Cardiac fibroblast (primary cell): ENCODE data around the genes PMF1, TMEM79, NAXE and HAPLN2.

GRCh38 chr1:156090194-156090614 is 7.9 kb upstream of the MEX3A start:
- RRBS = no CpG with 5 or more reads among the region's 2 CpGs

- RRBS = no CpG with 5 or more reads among the region's 1 CpG
These were observed 18.0 kb downstream of the LMNA start for GRCh38 chr1:156132563-156132869.

DNA sequence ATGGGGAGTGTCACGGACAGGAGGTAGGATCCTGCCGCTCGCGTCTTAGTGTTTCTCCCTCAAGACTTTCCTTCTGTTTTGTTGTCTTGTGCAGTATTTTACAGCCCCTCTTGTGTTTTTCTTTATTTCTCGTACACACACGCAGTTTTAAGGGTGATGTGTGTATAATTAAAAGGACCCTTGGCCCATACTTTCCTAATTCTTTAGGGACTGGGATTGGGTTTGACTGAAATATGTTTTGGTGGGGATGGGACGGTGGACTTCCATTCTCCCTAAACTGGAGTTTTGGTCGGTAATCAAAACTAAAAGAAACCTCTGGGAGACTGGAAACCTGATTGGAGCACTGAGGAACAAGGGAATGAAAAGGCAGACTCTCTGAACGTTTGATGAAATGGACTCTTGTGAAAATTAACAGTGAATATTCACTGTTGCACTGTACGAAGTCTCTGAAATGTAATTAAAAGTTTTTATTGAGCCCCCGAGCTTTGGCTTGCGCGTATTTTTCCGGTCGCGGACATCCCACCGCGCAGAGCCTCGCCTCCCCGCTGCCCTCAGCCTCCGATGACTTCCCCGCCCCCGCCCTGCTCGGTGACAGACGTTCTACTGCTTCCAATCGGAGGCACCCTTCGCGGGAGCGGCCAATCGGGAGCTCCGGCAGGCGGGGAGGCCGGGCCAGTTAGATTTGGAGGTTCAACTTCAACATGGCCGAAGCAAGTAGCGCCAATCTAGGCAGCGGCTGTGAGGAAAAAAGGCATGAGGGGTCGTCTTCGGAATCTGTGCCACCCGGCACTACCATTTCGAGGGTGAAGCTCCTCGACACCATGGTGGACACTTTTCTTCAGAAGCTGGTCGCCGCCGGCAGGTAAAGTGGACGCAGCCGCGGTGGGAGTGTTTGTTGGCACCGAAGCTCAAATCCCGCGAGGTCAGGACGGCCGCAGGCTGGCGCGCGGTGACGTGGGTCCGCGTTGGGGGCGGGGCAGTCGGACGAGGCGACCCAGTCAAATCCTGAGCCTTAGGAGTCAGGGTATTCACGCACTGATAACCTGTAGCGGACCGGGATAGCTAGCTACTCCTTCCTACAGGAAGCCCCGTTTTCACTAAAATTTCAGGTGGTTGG is at the start of gene PMF1:
TSS of gene PMF1 (plus strand) at position 693 of the 1,117 bp plus-strand sequence.
- RRBS = under 1% methylated on average over 6 of the region's 66 CpGs

DNA sequence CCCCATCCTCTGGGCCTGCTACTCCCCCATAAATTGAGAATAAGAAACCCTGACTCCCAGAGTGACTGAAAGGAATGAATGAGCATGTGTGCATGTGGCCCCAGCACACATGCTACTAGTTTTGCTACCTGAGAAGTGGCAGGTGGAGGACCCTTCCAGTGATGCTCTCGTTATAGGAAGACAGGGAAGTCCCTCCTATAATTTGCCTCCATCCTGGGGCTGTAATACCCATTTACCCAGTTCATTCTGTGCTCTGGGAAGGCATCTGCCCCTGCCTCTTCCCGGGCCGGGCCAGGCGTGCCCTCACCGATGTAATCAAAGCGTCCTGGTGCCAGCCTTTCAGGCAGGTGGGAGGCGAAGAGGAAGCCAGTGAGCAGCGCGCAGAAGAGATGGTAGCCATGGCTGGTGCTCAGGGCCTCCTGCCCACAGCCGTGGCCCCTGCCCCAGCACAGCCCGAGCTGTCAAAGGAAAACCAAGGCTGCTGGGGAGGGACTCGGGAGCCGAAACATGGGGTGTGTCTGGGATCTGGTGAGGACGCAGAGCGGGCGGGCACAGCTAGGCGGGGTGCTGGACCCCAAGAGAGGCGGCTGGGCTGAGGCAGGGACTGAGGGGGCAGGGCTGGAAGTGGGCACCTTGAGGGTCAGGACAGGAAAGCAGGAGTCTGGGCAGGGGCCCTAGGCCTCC is 2.6 kb downstream of the BGLAP start:
- RRBS = no CpG with 5 or more reads among the region's 18 CpGs

DNA sequence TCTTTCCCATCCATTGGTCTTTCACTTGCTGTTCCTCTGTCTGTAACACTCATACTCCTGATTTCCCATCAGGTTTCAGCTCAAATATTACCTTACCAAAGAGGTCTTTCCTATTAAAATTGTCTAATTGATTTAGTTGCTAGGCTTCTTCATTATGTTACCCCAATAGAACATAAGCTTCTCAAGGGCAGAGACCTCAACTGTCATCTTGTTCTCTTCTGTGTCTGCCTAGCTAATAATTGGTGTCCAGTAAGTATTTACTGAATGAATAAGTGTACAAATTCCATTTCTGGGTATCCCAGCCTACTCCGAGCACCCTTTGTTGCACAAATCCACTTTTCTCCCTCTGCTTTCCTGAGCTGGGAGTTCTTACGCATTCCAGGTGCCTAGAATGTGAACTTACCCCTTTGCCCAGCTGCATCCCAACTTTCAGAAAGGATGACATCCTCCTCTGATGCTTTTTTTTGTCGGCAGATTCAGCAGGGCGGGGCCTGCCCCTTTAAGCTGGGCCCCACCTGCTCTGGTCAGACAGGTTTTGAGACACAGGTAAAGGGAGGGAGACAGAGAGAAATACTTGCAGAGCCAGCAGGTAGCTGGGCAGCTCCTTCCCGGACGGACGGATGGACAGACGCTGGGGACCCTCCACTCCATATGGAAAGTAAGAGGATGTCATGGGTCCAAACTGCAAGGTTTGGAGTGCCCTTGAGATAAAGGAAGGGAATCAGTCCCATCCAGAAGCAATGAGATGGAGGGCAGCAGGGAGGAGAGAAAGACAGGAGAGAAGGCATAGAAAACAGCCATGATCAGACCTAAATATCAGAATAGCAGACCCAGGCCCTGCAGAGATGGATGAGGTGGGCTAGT is at the start of gene TMEM79:
TSS of gene TMEM79 (plus strand) at position 577 of the 864 bp plus-strand sequence.
- RRBS = no CpG with 5 or more reads among the region's 8 CpGs

- RRBS = 4% methylated on average over 7 of the region's 32 CpGs
These were observed 51.3 kb downstream of the RHBG start for GRCh38 chr1:156420268-156420676.

- RRBS = no CpG with 5 or more reads among the region's 8 CpGs
These were observed 35.2 kb downstream of the MEF2D start for GRCh38 chr1:156465296-156465942.

GRCh38 chr1:156488961-156490078 is 11.3 kb downstream of the MEF2D start:
- RRBS = no CpG with 5 or more reads among the region's 14 CpGs

- RRBS = no CpG with 5 or more reads among the region's 4 CpGs
These were observed 23.9 kb upstream of the MEF2D start for GRCh38 chr1:156524252-156525099.

- RRBS = 2% methylated on average over 12 of the region's 70 CpGs
These were observed at the start of gene NAXE for GRCh38 chr1:156591501-156592540. NAXE (plus strand) TSS chr1:156591776.

DNA sequence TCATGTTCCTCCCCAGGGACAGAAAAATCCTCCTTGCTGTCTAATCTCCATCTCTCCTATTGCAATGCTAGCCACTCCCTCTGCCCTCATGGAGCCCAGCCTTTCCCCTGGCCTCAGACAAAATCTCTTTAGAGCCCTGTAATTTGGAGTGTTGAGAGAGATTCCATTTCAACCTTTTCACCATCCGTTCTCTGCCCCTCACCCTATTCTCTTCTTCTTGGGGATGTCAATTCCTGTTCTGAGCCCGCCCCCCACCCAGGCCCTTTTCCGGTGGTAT is 306 bp upstream of the HAPLN2 start:
- RRBS = no CpG with 5 or more reads among the region's 3 CpGs

GRCh38 chr1:156619248-156619707 is at the start of gene HAPLN2:
HAPLN2 (plus strand) TSS chr1:156619415.
- RRBS = no CpG with 5 or more reads among the region's 7 CpGs

DNA sequence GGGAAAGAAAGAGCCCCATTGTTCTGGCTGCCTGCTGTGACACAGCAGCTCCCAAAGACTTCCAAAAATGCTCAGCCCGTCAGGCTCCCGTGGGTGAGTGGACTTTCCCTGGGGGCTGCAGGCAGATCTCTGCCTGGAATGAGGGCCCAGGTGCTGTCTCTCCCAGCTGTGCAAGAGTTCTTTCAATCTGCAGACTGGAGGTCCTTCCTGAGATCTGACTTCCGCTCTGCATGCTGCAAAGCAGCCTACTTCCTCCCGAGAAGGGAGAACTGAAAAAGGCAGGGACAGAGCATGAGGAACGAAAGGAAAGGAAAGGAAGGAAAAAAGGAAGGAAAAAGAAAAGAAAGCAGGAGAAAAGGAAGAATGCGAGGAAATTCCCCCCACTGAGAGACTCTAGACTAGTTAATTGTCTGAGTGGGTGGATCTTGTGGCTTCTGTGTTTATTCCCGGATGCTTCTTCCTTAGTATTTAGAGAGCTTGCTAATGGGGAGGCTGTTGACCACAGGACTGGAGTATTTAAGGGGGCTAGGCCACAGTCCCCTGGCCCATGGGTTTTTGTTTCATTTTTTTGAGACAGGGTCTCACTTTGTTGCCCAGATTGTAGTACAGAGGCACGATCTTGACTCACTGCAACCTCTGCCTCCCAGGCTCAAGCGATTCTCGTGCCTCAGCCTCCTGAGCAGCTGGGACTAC is 15.0 kb downstream of the NES start:
- RRBS = no CpG with 5 or more reads among the region's 10 CpGs

- RRBS = no CpG with 5 or more reads among the region's 7 CpGs
These were observed 4.0 kb downstream of the NES start for GRCh38 chr1:156673217-156673642.

GRCh38 chr1:156703225-156704191 is 1.9 kb downstream of the CRABP2 start:
- RRBS = no CpG with 5 or more reads among the region's 10 CpGs

GRCh38 chr1:156706315-156707410 is 1.3 kb upstream of the CRABP2 start:
- RRBS = 2% methylated on average over 6 of the region's 50 CpGs

DNA sequence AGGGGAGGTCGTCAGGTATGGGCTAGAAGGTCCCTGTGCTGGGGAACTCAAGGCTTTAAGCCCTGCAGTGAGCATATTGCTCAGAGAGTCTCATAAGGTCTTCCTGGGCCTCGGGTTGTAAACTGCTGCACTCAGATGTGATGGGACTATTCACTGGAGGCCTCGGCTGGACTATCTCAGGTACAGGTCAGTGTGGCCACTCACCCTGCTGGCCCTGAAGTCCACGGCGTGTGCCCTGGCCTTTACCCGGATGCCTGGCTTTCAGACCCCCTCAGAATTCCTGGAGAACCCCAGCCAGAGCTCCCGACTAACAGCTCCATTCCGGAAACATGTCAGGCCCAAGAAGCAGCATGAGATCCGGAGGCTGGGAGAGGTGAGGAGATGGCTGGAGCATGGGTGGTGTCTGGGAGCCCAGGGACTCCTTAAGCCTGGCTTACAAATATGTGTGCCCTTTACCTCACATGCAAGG is 3.6 kb upstream of the ISG20L2 start:
- RRBS = 86% methylated on average over 3 of the region's 9 CpGs

- RRBS = no CpG with 5 or more reads among the region's 16 CpGs
These were observed 390 bp upstream of the MRPL24 start for GRCh38 chr1:156741237-156741718.

GRCh38 chr1:156770580-156771461 is 3.5 kb downstream of the PRCC start:
- RRBS = no CpG with 5 or more reads among the region's 6 CpGs

GRCh38 chr1:156789018-156789590 is 21.8 kb downstream of the PRCC start:
- RRBS = no CpG with 5 or more reads among the region's 9 CpGs